Heart (tissue), 3 donors: ENCODE measurements around a stretch of chr17.

DNA sequence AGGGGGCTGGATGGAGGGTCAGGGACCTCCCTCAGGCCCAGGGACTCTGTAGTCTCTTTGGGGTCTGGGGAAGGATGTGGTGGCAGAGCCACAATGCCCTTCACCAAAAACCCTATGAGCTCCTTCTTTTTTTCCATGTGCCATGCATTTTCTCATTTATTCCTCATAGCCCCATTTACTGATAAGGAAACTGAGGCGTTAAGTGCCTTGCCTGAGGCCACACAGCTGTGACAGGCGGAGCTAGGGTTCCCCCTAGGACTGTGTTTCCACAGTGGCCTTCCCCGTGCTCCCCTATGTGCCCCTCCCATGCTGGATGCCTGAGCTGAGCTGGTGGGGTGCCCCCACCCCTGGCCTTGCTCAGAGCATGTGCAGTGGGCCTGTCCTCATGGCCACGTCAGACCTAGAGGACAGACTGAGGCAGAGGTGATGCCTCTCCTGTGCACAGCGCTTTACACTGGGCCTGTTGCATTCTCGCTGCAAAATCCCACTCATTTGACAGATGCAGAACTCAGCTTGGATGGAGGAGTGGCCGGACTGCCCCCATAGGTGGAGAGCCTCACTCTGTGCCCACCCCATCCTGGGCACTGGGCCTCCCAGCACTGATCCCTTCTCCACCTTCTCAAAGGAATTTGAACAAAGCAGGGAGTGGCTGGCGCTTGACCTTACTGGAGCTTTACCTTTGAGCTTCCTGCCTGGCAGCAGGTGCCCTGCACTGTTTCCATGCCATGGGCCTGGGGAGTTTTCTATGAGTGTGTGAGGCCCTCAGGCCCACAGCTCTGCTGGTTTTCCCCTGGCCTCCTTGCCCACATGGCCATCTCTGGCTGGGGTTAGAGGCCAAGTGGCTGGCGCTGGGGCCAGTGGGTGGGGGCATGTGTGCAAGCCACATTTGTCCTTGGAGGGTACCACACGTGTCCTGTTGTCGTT, 2.6 kb downstream of the MAP2K3 start:
- RAMPAGE, long total RNA, 2 experiments, result no peak in any of the 2 experiments

DNA sequence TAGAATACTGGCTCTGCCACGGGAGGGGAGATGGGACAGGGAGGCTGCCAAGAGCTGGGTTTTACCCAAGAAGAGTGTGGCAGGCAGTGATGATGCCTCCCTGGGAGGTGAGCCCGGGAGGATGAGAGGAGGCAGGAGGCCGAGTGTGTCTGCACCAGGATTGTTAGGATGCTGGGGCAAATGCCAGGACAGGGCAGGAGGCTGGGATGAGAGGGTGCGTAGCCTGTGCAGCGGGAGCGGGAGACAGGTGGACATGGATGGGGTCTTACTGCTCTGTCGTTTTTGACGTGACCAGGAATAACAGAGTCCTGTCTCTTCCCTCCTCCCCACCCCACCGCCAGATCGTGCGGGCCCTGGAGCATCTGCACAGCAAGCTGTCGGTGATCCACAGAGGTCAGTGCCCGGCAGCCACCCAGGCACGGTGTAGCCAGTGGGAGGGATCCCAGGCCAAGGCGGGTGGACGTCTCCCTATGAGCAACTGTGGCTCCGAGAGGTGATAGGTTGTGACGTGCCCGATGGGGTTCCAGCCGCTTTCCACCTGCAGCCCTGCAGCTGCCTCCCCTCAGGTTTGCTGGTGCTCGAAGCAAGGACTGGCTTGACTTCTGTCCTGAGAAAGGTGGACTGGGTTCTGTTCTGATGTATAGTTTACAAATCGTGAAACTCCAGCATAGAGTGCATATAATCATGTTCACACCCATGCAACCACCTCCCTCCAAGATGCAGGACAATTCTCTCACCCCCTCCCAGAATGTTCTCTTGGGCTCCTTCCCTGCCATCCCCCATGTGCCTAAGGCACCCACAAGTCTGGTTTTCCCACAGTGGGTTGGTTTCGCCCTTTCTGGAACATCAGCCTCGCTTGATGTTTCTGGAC, 18.6 kb downstream of the MAP2K3 start:
- RAMPAGE, long total RNA, 2 experiments, result no peak in any of the 2 experiments

DNA sequence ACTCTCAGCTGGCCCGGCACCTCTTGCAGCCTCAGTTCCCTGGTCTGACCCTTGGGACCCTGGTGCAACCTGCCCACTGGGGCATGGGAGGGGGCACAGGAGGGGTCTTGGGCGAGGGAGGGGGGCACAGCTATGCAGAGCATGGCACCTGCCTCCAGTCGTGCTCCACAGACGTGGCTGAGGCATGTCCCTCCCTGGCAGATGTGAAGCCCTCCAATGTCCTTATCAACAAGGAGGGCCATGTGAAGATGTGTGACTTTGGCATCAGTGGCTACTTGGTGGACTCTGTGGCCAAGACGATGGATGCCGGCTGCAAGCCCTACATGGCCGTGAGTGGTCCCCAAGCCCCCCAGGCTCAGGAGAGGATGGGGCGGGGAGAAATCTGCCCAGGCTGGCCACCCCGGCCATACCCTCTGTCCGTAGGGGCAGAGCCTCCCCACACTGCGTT, 19.7 kb downstream of the MAP2K3 start:
- RAMPAGE, long total RNA, 2 experiments, result no peak in any of the 2 experiments

GRCh38 chr17:21530838-21532138, 155.1 kb downstream of the KCNJ12 start:
- RAMPAGE, long total RNA, 2 experiments, result no peak in any of the 2 experiments

DNA sequence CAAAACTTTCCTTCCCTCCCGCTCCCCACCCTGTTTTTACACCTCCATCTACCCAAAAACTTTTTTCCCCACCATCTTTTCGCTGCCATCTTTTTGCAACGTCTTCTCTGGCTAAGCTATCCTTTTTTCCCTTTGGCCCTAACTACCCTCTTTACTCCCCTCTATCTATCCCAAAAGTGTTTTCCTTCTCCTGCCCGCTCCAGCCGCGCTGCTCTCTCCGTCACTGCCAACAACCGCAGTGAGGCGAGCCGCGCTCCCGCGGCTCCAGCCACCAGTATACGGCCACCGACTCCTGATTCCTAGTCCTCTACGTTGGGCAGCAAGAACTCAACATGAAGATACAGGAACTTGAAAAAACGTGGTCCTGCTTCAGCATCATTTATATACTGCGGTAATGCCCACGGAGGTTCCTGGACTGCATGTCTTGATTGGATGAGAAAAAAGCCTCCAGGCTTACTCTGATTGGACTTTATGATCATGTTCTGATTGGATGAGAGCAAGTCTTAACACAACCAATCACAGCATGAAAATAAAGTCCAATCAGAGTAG, 80.0 kb upstream of the KCNJ18 start:
- RAMPAGE, long total RNA, 2 experiments, result no peak in any of the 2 experiments

- RAMPAGE, long total RNA, 2 experiments, result no peak in any of the 2 experiments
Observed at GRCh38 chr17:22090279-22090930, 398.1 kb downstream of the KCNJ18 start.

GRCh38 chr17:22523975-22524819, 831.9 kb downstream of the KCNJ18 start:
- RAMPAGE, long total RNA, 2 experiments, result no peak in any of the 2 experiments

DNA sequence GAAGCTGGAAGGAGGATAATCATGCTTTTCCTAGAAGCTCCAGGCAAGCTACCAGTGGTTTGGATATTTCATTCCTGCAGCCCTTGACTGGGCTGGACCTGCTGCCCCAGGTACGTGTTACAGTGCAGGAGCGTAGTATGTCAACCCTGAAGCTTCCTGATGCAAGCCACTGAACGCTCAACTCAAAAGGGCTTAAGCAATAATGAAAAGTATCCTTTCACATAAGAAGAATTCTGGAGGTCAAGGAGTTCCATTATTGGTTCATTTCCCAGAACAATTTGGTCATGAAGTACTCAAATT, 37.8 kb upstream of the WSB1 start:
- RAMPAGE, long total RNA, 2 experiments, result no peak in any of the 2 experiments

- RAMPAGE, long total RNA, 2 experiments, result no peak in any of the 2 experiments
Observed at GRCh38 chr17:27256470-27256907, 37.4 kb upstream of the WSB1 start.

DNA sequence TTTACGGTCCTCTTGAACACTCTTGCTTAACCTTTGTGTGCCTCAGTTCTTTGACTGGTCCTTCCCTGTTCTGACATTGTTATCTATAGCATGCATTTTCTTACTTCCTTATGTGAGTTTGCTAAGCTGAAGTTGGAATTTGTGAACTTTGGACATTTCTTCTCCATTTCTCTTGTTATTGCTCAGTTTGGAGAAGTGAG, 29.6 kb upstream of the WSB1 start:
- RAMPAGE, long total RNA, 2 experiments, result no peak in any of the 2 experiments

- RAMPAGE, long total RNA, 2 experiments, result no peak in any of the 2 experiments
Observed at GRCh38 chr17:27284874-27285118, 9.1 kb upstream of the WSB1 start.

DNA sequence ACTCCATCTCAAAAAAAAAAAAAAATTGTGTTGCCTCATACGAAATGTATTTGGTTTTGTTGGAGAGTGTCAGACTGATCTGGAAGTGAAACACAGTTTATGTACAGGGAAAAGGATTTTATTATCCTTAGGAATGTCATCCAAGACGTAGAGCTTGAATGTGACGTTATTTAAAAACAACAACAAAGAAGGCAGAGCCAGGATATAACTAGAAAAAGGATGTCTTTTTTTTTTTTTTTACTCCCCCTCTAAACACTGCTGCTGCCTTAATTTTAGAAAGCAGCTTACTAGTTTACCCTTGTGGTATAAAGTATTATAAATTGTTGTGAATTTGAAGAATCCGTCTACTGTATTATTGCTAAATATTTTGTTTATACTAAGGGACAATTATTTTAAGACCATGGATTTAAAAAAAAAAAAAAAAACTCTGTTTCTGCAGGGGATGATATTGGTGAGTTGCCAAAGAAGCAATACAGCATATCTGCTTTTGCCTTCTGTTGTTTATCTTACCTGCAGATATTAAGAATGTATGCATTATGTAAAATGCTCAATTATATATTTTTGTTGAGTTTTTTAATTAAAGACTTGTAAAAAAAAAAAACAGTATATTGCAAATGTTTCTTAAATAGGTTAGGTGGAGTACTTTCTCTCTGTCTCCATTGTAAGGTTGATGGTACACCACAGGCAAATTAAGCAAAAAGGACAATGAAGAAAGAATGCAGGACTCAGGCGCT, 19.3 kb downstream of the WSB1 start:
- RAMPAGE, long total RNA, 2 experiments, result no peak in any of the 2 experiments

DNA sequence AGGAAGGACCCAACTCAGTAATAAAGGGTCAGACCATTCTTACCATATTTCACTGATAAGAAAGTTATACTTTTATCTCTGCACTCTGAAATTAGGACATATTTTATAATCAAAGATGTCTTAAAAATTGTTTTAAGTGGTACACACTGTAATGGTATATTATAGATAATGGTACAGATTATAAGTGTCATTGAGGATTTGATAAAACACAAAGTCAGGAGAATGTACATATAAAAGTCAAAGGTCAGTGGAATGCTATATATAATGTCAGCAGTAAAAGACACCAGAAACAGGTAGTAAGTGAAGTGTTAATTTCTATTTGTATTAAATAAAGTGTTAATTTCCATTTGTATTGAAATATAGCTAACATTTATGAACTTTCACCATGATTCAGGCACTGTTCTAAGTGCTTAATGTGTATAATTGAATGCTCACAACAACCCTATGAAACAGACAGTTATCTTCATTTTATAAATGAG, 28.5 kb downstream of the WSB1 start:
- RAMPAGE, long total RNA, 2 experiments, result no peak in any of the 2 experiments

DNA sequence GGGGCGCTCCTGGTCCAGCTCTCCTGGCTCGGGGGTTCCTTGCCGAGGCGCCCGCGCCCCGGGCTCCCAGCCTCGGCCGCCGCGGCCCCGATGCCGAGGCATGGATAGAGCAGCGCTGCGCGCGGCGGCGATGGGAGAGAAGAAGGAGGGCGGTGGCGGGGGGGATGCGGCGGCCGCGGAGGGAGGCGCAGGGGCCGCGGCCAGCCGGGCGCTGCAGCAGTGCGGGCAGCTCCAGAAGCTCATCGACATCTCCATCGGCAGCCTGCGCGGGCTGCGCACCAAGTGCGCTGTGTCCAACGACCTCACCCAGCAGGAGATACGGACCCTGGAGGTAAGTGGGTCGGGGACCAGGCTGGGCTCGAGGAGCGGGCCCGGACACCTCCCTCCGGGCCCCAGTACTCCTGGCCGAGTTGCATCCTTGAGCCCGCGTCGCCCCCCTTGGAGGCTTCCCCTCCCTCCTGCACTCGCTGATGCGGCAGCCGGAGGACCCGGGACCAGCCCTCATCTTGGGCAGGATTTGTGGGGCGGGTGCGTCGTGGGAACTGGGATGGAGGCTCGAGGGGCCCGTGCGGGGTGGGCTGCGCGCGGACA, 391 bp downstream of the KSR1 start:
- RAMPAGE, long total RNA, 2 experiments, result no peak in any of the 2 experiments

DNA sequence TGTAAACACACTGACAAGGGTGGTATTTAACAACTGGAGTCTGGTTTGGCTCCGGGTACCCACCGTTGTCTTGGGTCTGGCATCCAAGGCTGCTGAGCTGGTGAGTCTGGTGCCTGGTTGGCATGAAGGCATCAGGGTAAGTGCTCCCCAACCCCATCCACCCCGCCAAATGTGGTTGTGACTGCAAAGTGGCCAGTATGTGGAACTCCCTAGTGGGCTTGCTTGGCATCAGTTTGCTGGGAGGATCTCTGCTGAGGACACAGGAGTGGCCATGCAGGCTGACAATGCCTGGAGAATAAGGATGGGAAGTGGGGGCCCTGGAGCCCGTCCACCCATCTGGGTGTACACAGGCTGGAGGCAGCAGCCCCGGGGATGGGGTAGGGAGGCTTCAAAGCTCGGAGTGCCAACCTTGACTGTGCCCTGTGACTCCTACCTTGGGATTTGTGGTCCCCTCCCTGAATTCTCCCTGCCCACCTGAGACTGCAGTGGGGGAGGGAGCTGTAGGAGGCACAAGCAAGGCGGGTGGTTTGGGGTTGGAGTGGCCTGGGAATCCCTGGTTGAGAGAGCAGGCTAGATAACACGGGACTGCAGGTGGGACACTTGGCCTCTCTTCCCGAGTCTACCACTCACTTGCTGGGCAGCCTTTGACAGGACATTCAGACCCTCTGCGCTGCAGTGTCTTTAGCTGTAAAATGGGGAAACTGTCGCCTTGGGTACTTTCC, 30.1 kb downstream of the KSR1 start:
- RAMPAGE, long total RNA, 2 experiments, result no peak in any of the 2 experiments

GRCh38 chr17:27530386-27531481, 74.5 kb downstream of the KSR1 start:
- RAMPAGE, long total RNA, 2 experiments, result no peak in any of the 2 experiments

- RAMPAGE, long total RNA, 2 experiments, result no peak in any of the 2 experiments
Observed at GRCh38 chr17:27532256-27533233, 76.3 kb downstream of the KSR1 start.

GRCh38 chr17:27560460-27560974, 70.5 kb upstream of the LGALS9 start:
- RAMPAGE, long total RNA, 2 experiments, result no peak in any of the 2 experiments

- RAMPAGE, long total RNA, 2 experiments, result no peak in any of the 2 experiments
Observed at GRCh38 chr17:27601179-27601783, 29.7 kb upstream of the LGALS9 start.

DNA sequence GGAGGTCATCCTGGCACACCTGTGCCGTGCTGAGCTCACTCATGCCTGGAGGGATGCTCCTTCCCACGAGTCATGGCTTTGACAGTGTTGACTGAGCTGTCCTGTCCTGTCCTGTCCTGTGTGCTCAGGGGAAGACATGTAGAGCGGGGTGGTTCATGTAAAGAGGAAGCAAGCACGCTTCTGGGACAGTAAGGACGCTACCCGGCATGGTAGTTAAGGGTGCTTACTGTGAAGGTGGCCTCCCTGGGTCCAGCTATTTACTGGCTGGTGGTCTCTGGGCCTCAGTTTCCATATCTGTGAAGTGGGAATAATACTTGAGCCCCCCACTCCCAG, 423 bp downstream of the LGALS9 start:
- RAMPAGE, long total RNA, 2 experiments, result no peak in any of the 2 experiments